SJSA1 (cell line): ENCODE measurements around a stretch of chr1.

DNA sequence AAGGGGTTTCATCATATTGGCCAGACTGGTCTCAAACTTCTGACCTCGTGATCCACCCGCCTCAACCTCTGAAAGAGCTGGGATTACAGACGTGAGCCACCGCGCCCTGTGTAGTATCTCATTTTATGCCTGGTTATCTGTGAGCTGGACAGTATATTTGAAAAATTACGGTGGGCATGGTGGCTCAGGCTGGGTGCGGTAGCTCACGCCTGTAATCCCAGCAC lies 16.8 kb upstream of the NDUFS5 start:
- RAMPAGE, long total RNA, result no peak

GRCh38 chr1:39047712-39048008 lies 21.5 kb downstream of the NDUFS5 start:
- RAMPAGE, long total RNA, result no peak

- RAMPAGE, long total RNA, result no peak
Observed at GRCh38 chr1:39098352-39098877, 72.3 kb downstream of the NDUFS5 start.

DNA sequence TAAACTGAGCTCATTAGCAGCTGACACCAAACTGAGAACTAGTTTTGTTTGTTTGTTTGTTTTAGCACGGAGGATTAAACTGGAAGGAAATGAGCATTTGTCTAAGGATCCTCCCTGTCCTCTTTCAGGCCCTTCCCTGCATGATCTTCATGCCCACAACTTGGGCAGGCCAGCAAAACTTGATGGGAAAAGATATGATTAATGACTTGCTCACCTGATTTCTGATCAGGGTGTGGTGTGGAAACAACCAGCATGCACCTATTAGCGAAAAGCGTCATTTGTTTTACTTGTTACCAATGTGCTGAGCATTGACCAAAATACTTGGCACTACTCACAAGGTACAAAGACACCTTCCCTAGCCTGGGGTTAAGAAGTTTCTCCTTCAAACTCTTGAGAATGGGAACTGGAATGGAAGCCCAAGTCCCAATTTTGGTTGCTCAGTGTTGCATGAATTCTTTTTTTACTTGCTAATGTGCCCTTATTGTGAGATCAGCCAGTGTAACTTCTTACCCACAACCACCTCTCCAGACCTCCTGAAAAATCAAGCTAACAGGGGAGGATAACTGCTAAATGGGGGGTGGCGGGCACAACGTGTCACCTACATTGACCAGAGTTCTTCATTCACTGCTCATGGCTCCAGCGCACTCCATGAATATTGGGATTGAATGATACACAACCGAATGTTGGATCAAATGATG lies 77.6 kb downstream of the NDUFS5 start:
- RAMPAGE, long total RNA, result no peak

DNA sequence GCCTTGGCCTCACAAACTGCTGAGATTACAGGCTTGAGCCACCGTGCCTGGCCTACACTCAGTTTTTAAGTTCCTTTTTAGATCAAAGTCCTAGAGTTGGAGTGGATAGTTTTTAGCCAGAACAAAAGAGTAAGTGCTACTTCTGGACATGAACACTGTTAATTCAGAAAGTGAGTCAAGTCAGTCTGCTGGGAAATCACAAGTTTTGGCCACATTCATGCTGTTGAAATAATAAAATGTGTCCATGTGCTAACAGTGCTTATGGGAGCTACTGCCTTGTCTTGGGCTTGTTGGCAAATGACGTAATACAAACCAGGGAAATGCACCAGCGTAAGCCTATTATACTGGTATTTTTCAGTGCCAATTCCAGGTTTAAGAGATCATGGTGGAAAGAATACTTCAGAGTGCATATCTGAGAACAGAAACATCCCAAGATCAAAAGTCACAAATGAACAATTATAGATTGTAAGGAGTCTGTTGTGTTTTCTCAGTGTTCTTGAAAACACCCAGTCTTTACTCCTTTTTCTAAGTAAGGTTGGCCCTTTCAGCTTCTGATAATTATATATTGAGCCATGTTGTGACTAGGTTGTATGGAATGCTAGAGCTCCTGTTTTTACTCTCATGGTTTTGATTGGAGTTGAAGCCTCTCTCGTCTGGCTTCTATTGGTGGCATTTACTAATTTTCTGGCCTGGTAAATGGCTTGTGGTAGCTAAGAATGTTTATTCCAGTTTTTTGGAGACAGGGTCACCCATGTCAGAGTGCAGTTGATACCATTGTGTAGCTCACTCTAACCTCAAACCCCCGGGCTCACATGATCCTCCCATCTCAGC lies 84.5 kb downstream of the NDUFS5 start:
- RAMPAGE, long total RNA, result no peak

DNA sequence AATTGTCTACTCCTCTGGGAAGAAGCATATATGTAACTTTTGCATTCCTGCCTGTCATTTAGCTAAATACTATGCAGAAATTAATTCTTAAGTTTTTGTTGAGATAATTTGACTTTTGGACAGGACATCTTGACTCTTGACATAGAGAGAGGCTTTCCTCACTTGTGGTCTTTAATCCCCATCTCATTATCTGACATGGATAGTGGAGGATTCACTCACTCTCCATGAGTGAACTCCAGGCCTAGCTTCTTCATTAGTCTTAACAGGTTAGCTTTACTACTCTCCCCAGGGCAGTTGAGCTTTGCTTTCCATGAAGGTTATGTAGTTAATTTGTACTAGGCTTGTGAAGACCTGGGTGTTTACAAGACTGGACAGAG lies 87.9 kb upstream of the MACF1 start:
- RAMPAGE, long total RNA, result no peak

GRCh38 chr1:39127358-39127874 lies 77.1 kb upstream of the MACF1 start:
- RAMPAGE, long total RNA, result no peak

- RAMPAGE, long total RNA, result no peak
Observed at GRCh38 chr1:39132842-39133603, 71.5 kb upstream of the MACF1 start.

GRCh38 chr1:39154569-39155476 lies 49.7 kb upstream of the MACF1 start:
- RAMPAGE, long total RNA, result no peak

- RAMPAGE, long total RNA, result no peak
Observed at GRCh38 chr1:39205056-39205546, 606 bp downstream of the MACF1 start.

- RAMPAGE, long total RNA, result no peak
Observed at GRCh38 chr1:39215010-39215598, 10.6 kb downstream of the MACF1 start.

- RAMPAGE, long total RNA, result no peak
Observed at GRCh38 chr1:39216311-39216871, 11.9 kb downstream of the MACF1 start.

DNA sequence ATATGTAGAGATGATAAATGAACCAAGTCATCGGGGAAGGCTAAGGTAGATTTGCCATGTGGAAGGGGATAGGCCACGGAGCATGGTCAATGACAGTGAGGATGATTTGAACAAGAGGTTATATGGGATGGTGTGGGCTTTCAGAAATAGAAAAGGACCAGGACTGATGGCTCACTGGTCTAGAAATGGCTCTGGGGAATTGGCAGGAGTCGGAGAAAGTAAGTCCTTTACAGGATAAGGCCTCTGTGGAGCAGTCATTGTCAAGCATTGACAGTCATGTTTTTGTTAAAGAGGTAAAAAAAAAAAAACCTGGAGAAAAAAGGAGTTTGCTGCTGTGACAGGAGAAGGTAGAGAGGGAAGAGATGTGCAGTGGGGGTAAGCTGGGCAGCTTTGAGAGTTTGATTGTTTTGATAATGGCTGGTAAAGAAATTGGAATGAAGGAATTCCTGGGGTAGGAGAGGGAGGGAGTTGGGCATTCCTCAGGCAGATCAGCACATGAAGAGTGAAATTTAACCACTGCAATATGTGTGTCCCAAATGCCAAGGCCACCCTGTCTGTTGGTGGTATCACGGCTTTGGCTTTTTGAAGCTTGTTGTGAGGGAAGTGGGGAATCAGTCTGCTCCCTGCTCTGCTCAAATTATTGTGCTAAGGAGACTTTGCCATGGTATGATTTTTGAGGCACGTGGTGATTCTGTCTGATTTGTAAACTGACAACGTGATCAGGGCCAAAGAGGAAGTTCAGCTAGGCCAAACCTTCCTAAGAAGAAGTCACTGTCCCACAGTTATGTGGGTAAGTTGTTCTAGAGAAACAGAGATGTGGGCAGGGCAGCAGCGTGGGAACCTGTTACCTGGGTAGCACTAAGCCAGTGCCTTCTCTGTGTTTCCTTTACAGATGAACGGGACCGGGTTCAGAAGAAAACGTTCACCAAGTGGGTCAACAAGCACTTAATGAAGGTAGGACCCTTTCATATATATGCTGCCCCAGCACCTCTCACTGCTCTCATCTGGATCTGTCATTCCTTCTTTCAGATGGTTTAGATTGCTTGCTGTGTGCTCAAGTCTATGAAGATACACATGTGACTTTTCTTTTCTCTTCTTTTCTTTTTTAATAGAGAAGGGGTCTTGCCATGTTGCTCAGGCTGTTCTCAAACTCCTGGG lies 26.2 kb downstream of the MACF1 start:
- RAMPAGE, long total RNA, result no peak

- RAMPAGE, long total RNA, result no peak
Observed at GRCh38 chr1:39295965-39296355, 91.5 kb downstream of the MACF1 start.

DNA sequence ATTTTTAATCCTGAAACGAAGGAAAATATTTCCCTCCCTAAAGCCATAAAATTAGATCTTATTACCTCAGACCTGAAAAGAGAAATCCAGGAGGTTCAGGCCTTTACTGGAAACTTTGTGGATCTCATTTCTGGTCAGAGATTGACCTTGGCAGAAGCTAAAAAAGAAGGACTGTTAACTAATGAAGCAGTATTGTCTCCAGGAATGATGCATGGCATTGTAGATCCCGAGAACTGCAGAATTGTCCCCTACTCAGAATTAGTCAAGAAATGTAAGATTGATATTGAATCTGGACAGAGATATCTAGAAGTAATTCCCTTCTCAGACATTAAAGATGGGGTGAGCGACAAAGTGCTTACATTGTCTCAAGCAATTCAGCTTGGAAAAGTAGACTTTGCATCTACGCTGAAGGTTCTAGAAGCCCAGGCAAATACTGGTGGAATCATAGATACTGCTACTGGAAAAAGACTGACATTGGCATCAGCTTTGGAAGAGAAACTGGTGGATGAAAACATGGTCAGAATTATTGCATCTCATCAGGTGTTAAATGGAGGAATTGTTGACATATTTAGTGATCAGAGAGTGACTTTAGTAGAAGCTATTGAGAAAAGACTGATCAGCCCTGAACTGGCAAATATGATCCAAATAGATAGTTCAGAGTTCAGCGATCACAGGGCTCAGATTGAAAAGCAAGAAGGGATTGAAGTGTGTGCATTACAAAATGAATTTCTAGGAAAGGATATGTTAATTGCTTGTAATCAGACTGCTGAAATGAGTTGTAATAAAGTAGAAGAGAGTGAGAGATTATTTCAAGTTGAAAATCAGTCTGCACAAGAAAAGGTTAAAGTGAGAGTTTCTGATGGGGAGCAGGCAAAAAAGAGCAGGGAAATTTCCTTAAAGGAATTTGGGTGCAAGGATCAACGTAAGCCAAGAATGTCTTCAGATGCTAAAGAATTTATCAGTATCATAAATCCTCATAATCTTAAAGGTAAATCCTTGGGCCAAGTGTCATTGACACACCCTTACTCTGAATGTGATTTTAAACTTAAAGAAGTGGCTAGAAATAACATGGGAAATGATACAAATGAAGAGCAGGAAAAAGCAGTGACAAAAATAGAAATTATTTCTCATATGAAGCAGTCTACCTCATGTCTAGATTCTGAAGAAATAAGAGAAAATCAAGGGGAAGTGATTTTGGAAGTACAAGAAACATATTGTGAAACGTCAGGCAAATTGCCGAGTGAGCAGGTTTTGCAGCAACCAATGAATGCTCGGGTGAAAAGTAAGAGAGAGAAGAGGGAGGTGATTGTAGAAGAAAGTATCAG lies 130.2 kb downstream of the MACF1 start:
- RAMPAGE, long total RNA, result no peak

- RAMPAGE, long total RNA, result no peak
Observed at GRCh38 chr1:39361280-39361923, 130.0 kb upstream of the BMP8A start.

- RAMPAGE, long total RNA, result no peak
Observed at GRCh38 chr1:39385508-39386028, 105.9 kb upstream of the BMP8A start.

GRCh38 chr1:39484303-39484808 lies 7.1 kb upstream of the BMP8A start:
- RAMPAGE, long total RNA, result no peak

GRCh38 chr1:39980587-39981222 lies 25.8 kb downstream of the MFSD2A start:
- RAMPAGE, long total RNA, result no peak

DNA sequence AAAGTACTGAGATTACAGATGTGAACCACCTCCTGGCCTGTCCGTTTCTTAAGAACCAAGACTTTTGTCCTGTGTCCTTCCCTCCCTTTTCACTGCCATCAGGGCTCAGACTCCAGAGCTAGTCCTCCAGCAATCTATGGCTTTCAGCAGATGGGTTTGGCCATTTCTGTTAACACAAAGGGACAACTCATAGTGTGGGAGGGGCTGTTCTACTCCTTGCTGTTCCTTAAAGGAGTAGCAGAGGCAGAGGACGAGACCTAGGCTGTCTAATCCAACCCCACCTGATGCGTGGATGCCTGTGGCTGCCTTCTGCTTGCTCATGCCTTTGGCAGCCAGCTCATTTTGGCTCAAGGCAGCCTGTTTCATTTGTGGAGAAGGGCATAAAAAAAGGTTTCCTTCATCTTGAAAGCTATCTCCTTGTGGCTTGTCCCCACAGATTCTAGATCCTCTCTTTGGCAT lies 27.0 kb downstream of the MFSD2A start:
- RAMPAGE, long total RNA, result no peak